ENCODE measurements around the genes TRIM33, SIKE1, TSHB and NHLH2.

GRCh38 chr1:114395284-114396272 lies 115.4 kb downstream of the TRIM33 start:
- PRO-cap, result no peak

DNA sequence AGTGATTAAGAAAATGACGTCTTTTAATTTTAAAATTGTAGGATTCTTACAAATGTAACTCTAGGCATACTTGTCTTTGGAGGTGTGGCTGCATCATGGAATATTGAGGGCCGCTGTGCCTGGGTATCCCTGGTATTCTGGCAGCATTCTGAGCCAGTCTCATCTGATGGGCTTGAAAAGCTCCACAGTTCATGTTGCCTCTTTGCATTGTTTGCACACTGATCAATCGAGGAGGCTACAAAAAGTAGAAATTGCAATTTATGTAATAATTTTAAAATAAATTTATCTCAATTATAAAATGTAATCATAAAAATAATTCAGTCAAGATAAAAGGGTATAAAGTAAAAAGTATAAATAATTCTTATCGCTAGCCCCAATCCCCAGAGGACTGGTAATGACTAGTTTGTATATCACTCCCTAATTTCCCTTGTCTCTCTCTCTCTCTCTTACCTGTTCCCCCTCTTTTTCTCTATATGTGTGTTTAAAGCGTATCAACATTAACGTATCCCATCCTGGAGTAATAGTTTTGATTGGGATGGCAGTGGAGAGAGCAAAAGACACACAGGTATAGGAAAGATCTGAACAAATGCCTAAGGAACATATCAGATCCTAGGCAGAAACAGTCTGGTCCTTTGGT lies 86.4 kb downstream of the TRIM33 start:
- PRO-cap, result no peak

- PRO-cap, result no peak
These were observed 85.6 kb downstream of the TRIM33 start for GRCh38 chr1:114425333-114425880.

DNA sequence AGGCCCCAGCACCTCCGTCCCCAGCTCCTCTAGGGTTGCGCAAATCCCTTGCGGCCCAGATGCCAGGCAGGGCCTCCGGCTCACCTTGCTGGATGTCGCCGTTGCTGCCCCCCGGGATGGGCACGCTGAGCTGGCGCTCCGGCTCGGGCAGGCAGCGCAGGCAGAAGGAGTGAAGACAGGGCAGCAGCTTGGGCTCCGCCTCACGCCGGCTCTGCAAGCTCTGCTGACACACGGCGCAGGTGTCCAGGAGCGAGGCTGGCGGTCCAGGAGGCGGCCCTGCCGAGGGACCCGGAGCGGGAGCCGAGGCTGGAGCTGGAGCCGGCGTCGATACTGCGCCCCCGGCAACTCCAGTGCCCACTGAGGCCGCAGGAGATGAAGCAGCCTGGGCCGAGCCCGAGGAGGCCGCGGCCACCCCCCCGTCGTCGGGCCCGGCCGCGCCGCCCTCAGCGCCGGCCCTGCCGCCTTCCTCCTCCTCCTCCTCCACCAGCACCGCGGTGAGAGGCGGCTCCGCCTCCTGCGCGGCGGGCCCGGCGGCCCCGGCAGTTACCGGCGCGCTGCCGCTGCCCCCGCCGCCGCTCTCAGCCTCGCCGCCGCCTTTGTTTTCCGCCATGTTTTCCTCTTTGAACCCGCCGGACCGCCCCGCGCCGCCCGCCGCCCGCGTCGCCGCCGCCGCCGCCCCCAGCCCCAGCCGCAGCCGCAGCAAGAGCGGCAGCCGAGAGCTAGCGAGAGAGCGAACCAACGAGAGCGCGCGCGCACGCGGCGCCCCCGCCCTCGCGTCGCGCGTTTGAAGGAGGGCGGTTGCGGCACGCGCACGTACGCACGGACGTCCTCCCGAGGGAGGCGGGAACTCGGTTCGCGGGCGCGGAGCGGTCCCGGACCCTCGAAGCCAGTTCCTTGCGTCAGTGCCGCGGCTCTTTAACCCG lies at the start of gene TRIM33:
Gene TRIM33, minus strand, starts transcription at position 737 of the 923 bp plus-strand sequence.
- PRO-cap, result unidirectional peak, plus-strand start at position 163 of the sequence; bidirectional peak, plus-strand start at position 252 of the sequence, minus-strand start at position 213 of the sequence; bidirectional peak, plus-strand start at position 855 of the sequence, minus-strand start at position 737 of the sequence

GRCh38 chr1:114572972-114574104 lies 8.1 kb downstream of the BCAS2 start:
- PRO-cap, result no peak

DNA sequence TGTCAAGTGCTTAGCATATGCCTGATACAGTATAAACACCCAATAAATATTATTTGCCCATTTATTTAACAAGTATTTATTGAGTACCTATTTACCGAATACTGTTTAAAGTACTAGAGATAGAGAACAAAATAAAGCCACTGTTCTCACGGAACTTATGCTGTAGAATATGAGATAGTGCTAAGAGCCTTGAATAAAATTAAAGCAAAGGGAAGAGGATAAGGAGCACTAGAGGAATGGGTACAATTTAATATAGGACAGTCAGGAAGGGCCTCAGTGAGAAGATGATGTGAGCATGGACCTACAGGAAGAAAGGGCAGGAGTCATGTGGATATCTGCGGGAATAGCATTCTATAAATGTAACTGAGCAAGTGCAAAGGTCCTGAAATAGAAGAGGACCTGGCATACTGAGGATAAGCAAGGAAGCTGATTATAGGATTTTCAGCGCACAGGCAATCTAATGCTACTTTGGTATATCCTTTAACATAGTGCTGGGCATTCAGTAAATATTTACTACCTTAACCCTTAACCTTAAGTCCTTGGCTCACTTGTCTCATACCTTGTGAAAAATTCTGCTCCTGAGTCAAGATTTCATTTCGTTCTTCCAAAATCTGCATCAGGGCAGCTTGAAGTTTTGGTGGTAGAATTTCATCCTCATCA lies 12.6 kb upstream of the BCAS2 start:
- PRO-cap, result no peak

GRCh38 chr1:114670347-114670980 lies 615 bp upstream of the DENND2C start:
- PRO-cap, result no peak

DNA sequence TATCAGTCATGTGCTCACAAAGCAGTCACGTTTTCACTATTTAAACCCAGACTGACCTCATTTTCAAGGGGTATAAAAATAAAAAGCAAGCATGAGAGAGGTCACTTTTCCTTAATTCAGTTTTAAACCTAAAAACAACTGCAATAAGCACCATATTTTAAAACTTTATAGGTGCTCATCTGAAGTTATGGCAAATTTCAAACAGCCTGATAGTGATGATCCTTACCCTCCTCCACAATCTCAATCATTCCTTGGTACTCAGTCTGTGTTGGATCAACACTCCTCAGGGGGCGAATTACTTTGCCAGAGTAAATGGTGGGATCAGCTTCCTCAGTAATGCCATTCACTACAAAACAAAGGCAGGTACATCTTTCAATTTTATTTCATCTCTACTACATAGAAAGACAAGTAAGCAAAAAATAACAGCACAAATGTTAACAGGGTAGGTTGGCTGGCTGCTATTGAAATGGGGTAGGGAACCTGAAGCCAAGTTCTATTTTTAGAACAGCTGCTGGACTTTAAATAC lies 7.1 kb upstream of the NRAS start:
- PRO-cap, result no peak

DNA sequence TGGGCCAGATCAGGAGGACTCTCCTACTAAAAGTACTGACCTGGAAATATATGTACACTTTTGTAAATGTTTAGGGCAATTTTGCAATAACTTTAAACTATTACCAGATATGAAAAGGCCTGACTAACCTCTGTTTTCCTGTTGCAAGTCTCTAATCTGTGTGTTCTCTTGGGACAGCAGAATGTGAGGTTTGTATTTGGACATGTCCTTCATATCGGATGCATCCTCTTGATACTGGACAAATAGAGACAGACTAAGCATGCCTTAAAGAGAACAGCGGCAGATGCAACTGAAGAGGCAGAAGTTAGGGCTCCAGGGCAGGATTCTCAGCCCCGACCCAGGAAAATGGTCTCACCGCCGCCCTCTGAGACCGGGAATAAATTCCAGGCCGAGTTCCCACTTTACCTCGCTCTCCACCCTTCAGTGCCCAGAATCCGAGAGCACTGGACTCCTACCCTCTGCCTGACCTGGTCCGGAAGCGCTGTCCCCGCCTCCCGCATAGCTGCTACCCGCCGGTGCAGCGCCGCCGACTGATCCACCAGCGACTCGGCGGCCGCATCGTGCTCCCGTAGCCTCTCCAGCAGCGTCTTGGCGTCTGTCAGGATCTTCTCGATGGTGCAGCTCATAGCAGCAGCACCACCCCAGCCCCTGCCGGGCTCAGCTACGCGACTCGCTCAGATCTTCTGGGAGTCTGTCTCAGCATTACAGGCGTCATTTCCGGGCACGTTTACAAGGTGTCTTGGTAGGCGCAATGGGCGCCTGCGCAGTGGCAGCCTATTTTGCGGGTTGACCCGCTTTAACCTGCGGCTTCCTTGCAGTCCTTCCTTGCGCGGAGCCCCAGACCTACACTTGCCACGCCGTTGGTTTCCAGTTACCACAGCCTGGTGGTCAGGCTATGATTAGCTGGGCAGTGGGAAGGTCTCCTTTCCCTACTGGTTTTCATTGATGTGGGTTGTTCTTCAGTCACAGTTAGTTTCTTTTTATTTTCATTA lies at the start of gene SIKE1:
Gene SIKE1, minus strand, starts transcription at position 704 of the 992 bp plus-strand sequence.
- PRO-cap, result bidirectional peak, plus-strand start at position 817 of the sequence, minus-strand start at position 650 of the sequence

GRCh38 chr1:115029524-115029911 lies at the start of gene TSHB:
Gene TSHB (plus strand): TSS chr1:115029826.
- PRO-cap, result no peak

- PRO-cap, result no peak
These were observed 3.9 kb downstream of the TSPAN2 start for GRCh38 chr1:115085457-115085723.

DNA sequence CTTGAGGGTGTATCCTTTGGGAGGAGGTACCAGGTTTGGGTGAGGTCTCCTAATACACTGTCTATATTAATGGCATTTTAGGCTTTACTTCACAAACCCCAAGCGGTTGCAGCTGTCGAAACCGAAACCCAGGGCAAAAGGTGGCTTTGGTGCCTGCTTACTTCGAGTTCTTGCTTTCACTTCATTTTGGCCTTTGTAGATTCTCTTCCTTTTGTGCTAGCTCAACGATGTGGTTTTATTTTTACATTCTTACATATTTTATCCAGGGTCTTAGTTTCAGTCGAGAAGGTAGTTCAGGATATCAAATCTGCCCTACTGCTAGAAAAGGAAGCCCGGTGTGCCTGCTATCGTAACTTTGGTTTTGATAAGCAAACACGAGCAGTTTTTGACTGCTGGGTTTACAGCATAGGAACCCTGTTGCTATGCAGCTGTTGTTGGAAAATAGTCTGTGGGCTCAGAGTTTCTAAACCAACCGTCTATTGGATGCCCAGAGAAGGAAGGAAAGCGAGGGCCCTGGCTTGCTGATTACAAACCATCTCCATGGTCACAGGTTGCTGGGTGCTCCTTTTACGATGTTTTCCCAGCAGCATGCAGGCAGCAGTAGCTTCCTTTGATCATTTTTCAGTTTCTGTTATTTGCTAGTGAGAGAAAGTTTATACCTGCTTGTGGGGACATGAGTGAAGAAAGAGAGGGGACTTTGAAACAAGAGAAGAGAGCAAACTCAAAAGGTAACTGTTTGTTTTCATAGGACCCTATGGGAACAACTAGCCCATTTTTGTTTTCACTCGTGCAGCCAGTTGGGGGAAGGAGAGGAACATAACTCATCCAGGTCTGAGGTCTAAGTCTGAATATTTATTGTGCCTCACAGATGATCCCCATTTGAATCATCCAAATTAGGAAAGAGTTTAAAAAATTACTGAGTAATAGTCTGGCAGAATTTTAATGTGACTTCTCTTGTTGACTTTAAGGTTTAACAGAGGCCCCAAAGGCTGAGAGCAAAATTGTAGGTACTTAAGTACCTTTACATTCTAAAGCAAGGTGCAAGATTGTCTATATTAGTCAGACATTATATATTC lies 10.1 kb upstream of the TSPAN2 start:
- PRO-cap, result bidirectional peak, plus-strand start at position 490 of the sequence, minus-strand start at position 357 of the sequence

GRCh38 chr1:115147631-115148581 lies 58.6 kb upstream of the TSPAN2 start:
- PRO-cap, result no peak

DNA sequence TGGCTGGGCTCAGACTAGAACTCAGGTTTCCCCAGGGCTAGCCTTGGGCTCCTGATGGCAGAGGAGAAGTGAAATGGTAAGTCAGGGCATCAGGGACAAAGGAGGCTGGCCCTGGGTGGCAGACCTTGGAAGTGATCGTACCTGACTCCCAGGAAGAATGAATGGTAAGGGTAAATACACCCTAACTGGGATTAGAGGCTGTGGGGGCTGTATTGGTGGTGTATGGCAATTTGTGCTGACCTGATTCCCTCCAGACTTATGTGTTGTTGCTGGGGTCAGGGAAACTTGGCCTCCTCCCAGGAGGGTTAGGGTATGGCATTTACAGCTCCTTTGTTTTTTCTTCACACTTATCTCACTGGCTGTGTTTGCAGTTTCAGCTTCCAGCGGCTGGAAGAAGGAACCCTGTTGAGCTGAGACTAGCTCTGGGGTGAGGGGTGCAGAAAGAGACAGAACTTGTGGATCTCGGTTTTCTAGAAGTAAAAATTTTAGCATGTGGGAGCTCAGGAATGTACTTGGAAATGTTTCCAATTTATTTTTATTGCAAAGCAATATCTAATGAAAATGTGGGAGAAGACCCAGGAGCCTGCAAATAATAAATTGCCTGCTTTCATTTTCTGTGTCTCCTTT lies 8.2 kb downstream of the VANGL1 start:
- PRO-cap, result no peak

DNA sequence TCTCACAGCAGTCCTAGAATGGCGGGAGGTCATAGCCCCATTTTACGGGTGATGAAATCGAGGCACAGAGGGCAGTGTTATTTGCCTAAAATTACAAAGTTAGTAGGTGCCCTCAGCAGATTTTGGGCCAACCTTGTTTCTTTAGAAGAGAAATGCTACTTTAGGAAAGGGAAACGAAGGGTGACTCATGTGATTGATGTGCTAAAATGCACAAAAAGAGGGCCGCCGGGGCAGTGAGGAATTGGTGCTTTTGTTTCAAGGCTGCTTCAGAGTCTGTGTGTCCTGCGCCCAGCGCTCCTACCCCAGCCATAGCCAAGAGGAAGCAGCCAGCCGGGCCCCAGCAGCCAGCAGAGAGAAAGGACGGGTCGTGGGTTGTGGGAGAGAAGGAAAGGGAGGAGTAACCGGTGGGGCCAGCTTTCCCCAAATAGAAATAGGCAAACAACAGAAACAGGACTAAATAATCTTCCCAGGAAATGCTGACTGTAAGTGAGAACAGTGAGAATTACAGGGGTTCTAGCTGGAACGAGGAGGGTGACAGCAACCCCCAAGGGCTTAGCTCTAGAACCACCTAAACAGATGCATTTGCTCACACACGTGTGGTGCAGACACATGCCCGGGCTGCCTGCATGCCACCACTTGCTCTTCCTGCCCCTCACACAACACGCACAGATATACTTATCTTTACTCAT lies 13.2 kb downstream of the VANGL1 start:
- PRO-cap, result no peak

- PRO-cap, result no peak
These were observed 11.7 kb downstream of the NHLH2 start for GRCh38 chr1:115829316-115829600.

GRCh38 chr1:115838788-115839865 lies 1.8 kb downstream of the NHLH2 start:
- PRO-cap, result no peak

GRCh38 chr1:115840608-115841272 lies at the start of gene NHLH2:
Gene NHLH2 (minus strand): TSS chr1:115841126.
- PRO-cap, result no peak

- PRO-cap, result no peak
These were observed 1.3 kb downstream of the SLC22A15 start for GRCh38 chr1:115977444-115978196.

GRCh38 chr1:116167625-116168295 lies 56.6 kb downstream of the MAB21L3 start:
- PRO-cap, result no peak

Data from duodenum (tissue), 1 donor.